Karpas-422 (cell line): ENCODE measurements around a stretch of chr7.

- PRO-cap: no peak
- RAMPAGE, long total RNA: no peak
These were observed 384 bp downstream of the CUL1 start for GRCh38 chr7:148699154-148699419.

DNA sequence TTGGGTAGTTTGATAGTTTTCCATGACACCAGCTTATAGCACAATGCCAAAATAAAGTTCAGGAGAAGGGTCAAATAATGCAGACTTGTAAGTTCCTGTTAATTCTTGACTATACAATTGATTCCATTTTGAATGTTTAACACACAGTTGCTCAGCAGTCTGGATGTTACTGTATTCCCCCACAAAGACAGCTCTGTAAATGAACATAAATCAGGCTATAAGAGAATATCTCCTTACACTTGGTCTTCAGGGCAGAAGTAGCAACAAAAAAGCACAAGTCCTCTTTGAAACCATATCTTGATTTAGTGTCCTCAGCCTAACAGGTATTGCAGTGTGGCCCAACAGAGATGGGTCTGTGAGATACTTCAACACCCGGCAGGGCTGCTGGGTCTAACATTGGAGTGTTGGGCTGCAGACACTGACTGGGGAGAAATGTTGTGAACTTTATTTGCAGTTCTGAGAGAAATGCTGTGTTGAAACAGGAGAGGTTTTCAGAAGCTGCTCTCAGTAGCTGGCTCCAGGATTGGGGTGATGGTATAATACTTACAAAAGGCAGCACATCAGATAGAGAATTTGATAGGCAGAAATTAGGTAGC is 75.8 kb downstream of the CUL1 start:
- PRO-cap: no peak
- RAMPAGE, long total RNA: no peak

DNA sequence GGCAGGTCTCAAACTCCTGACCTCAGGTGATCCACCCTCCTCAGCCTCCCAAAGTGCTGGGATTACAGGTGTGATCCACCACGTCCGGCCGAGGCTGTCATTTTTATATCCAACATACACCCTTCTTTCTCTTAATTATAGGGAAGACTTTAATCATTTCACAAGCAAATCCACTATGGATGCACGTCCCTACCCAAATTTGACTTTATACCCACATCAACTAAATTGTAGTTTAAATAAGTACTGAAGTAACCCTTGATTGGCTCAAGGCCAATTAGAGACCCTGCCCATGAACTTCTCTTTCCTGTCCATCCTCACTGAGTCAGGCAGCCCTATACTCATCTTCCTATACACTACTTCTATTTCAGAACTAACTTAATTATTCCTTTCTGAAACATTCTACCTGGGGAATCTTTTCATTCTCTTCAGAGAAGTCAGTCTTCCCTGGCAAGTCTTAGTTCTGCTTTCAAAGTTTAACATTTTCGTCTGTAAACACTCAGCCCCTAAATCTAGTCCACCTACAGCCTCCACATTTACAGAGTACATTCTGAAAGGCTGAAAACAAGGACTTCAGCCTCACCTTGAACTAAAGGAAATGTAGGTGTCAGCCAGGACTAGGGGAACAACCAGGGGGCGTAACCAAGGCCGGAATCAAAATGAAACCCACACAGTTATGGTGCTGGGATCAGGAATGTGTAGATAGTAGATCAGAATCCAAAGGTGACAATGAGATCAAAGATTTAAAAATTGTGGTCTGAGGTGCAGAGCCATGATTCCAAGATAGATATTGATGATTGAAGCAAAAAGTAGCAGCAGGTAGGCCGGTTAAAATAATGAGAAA is 78.0 kb downstream of the CUL1 start:
- PRO-cap: no peak
- RAMPAGE, long total RNA: no peak

GRCh38 chr7:148806896-148807997 is 76.8 kb downstream of the EZH2 start:
- PRO-cap: no peak
- RAMPAGE, long total RNA: no peak

- PRO-cap: no peak
- RAMPAGE, long total RNA: no peak
These were observed 74.3 kb downstream of the EZH2 start for GRCh38 chr7:148809552-148810403.

DNA sequence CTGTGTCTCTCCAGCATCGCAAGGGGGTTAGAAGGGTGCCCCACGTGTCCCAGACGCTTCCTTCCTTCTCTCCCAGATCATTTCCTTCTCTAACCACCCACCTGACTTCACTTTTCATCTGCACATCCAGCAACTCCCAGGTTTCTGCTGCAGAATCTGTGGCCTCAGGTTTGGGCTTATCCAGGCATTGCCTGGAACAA is 14.4 kb downstream of the PDIA4 start:
- PRO-cap: no peak
- RAMPAGE, long total RNA: no peak

DNA sequence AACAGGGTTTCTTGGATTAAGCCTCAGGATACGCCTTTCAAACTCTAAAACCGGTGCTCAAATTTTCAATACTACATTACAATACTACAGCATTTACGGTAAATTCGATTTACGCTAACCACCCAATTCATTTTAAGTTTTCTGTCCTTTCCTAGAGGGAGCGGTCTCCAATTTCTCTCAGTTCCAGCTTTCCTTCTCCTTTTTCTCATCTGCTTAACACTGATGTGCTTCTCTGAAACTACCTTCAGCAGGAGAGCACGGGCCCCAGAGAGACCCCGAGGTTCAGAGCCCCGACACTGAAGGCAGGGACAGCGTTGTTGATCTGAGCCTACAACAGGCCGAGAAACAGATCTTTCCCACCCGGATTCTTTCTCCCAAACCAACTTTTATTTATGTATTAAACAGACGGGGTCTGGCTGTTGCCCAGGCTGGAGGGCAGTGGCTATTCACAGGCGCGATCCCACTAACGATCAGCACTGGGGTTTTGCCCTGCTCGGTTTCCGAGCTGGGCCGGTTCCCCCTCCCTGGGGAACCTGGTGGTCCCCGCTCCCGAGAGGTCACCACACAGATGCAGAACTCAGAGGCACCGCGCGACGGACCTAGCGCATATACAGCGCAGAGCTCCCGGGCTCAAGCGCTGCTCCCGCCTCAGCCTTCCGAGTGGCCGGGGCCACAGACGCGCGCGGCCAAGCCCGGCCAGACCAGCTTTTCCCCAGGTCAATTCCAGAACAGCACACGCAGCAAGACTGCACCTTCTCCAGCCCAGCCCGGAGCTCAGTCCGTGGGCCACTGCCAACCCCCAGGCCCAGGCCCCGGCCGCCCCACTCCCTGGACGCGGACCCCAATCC is 610 bp downstream of the ZNF425 start:
- PRO-cap: no peak
- RAMPAGE, long total RNA: no peak

- PRO-cap: no peak
- RAMPAGE, long total RNA: no peak
These were observed 1.6 kb upstream of the ZNF425 start for GRCh38 chr7:149127779-149128152.

DNA sequence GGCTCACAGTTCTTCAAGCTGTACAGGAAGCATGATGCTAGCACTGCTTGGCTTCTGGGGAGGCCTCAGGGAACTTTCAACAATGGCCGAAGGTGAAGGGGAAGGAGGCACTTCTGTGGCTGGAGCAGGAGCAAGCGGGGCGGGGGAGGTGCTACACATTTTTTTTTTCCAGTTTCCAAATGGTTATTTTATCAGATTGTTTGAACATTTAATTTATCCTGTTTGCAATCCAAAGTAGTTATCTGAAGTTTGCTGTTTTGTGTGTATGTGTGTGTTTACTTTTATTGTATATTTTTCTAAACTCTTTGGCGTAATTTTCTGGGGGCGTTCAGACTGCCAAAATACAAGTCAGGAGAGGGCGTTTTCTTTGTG is 58.4 kb downstream of the ZNF783 start:
- PRO-cap: no peak
- RAMPAGE, long total RNA: no peak

DNA sequence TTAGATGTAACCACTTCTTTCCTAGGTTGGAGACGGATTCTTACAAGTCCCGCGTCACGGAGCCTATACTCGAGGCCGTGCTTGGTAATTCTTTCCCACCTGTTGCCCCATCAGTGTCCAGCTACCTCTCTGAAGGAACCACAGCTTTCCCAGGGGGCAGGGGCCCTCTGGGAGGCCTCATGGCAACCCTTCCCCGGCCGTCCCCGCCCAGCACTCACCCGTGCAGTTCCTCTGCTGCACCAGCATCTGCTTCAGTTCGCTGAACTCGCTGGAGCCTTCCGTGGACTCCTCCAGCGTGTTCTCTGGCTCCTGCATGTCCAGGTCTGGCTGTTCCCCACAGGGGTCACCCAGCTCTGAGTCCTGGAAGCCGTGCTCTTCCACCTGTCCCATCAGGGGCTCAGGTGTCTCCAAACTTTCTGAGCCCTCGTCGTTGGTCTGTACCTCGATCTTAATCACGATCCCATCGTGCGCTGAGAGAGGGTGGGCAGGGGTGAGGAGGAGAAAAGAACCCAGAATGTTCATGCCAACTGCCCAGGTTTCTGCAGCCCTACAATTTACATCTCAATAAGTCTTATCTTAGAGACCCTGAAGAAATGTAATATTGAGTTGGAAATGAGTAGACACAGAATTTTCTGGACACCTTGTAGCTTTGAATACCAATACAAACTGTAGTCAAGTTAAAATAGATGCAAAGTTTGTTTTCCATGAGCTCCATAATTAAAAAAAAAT is 24.3 kb downstream of the ZNF777 start:
- PRO-cap: no peak
- RAMPAGE, long total RNA: no peak

DNA sequence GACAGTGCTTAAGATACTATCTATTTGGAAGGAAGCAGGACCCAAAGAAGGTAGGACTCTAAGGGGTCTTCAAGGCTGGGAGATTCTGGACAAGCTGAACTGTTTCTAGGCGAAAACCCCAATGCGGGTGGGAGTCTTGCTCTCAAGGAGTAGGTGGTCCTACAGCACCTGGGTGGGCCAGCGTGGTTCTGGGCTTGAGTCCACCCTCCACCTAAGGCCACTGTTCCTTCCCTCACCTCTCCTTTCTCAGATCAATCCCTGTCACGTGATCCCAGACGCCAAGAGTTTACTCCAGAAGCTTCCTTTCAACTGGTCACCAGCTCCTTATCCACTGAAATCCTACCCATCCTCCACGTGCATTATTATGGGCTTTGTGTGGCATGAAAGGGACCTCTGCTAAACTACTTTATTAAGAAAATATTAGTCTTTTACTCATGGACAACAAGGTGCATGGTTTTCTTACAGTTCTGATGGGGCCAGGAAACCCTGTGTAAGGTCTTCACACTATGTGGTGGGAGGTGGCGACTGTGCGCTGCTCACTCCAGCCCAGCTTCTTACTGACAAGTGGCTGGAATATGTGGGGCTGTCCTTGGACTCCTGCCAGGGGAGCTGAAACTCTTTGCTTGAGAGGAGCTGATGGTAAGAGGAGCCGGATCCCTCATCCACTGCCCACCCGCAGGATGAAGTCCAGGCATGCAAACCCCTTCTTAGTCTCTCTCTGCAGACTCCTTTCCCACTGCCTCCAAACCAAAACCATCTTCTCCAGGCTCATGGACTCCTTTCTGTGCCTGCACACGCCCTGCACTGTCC is 1.6 kb downstream of the ZNF746 start:
- PRO-cap: no peak
- RAMPAGE, long total RNA: no peak

GRCh38 chr7:149620902-149621713 is 93.6 kb upstream of the KRBA1 start:
- PRO-cap: no peak
- RAMPAGE, long total RNA: no peak

- PRO-cap: no peak
- RAMPAGE, long total RNA: no peak
These were observed 44.4 kb upstream of the KRBA1 start for GRCh38 chr7:149670405-149670720.

DNA sequence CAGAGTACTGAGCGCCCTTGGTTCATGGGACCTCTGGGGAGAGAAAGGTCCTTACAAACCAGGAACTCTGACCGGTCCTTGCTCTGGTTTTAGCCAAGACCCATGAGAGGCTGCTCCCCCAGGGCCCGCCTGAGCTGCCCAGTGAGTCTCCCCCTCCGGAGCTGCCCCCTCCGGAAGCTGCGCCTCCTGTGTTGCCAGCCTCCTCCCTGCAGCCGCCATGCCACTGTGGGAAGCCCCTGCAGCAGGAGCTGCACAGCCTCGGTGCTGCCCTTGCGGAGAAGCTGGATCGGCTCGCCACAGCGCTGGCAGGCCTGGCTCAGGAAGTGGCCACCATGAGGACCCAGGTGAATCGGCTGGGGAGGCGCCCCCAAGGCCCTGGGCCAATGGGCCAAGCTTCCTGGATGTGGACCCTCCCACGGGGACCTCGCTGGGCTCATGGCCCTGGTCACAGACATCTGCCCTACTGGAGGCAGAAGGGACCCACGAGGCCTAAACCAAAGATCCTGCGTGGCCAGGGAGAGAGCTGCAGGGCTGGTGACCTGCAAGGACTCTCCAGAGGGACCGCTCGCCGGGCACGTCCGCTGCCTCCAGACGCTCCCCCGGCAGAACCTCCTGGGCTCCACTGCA is 18.5 kb downstream of the KRBA1 start:
- PRO-cap: no peak
- RAMPAGE, long total RNA: no peak

DNA sequence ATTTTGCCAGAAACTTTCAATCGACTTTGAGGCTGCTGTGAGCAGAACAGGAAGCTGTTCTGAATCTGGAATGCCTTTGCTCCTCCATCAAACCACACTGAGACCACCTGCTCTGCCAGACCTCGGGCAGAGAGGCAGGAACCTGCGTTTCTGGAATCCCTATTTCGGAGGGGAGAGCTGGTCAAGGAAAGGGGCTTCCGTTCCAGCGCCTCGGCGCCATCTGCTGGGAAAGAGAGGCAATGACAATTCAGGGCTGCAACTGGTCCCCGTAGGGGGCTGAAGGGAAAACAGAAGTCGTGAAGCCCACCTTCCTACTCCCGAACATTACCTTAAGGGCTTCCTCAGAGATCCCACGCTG is 27.4 kb downstream of the KRBA1 start:
- PRO-cap: no peak
- RAMPAGE, long total RNA: no peak

- PRO-cap: no peak
- RAMPAGE, long total RNA: no peak
These were observed 6.2 kb downstream of the ZNF862 start for GRCh38 chr7:149844172-149844927.

GRCh38 chr7:150047857-150048639 is 174.3 kb downstream of the ATP6V0E2 start:
- PRO-cap: no peak
- RAMPAGE, long total RNA: no peak

DNA sequence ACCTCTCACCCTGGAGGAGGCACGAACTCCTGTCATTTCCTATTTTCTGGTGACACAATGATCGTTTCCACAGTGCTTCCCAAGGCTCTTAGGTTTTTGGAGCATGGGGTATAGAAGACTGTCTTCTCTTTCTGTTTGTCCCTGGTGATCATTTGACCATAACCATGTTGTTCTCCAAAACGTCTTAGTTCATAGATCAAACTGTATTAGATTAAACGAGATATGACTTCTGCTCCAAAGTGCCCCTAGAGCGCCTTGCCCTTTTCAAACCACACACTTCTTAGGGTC is 179.2 kb downstream of the ATP6V0E2 start:
- PRO-cap: no peak
- RAMPAGE, long total RNA: no peak

GRCh38 chr7:150134527-150134937 is 188.6 kb upstream of the LRRC61 start:
- PRO-cap: no peak
- RAMPAGE, long total RNA: no peak

DNA sequence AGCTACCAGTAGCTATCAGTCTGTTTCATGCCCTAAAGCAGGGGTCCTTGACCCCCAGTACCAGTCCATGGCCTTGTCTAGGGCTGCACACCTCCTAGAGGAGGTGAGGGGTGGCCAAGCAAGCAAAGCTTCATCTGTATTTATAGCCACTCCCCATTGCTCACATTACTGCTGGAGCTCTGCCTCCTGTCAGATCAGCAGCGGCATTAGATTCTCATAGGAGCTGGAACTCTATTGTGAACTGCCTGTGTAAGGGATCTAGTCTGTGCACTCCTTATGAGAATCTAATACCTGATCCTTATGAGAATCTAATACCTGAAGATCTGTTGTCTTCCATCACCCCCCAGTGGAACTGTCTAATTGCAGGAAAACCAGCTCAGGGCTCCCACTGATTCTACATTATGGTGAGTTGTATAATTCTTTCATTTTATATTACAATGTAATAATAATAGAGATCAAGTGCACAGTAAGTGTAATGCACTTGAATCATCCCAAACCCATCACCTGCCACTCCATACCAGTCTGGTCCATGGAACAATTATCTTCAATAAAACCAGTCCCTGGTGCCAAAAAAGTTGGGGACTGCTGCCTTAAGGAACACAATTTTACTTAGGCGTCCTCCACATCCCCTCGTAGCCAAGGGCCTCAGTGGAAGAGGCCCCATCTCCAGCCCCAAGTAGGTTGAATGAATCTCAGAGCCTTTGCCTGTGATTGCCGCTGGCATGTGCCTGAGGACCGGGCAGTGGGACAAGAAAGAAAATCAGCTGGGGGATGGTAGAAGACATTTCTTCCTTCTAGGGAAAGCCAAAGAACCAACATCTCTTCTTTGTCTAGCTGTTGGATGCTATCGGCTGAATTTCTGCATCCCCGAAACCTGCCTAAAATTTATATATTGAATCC is 154.8 kb upstream of the LRRC61 start:
- PRO-cap: no peak
- RAMPAGE, long total RNA: no peak